GM12878 (cell line): ENCODE measurements around a stretch of chr7.

- RAMPAGE, long total RNA, result no peak
- RRBS, 2 experiments, result no CpG with 5 or more reads among the region's 7 CpGs
CAGE:
- cytosol, long polyA minus RNA, result no peak
- cytosol, long polyA plus RNA, result no peak
- long polyA plus RNA, result no peak
- nucleolus, long total RNA, result no peak
- nucleus, long polyA plus RNA, result no peak
- nucleus, long total RNA, result no peak
Observed at GRCh38 chr7:137905613-137906152, 58.9 kb upstream of the DGKI start.

DNA sequence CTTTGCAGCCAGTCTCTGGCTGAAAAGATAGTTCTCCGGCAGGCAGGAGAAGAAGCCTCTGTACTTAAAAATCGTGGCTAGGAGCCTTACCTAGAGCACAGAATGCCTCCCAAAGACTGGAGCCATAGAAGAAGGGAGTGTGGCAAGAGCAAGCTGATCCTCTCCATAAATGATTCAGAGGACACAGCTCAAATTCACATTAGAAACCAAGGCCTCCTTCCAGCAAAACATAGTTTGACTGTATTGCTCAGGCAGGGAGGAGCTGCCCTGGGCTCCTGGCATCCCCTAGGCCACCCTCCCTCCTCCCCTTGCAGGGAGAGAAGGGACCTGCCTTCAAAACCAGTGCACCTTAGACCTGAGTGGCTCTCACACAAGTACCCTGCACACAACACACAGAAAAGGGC, 64.8 kb downstream of the CREB3L2 start:
- RAMPAGE, long total RNA, result no peak
- RRBS, 2 experiments, result 92 to 98% methylated on average over 1 of the region's 2 CpGs
CAGE:
- cytosol, long polyA minus RNA, result no peak
- cytosol, long polyA plus RNA, result no peak
- long polyA plus RNA, result no peak
- nucleolus, long total RNA, result no peak
- nucleus, long polyA plus RNA, result no peak
- nucleus, long total RNA, result no peak

DNA sequence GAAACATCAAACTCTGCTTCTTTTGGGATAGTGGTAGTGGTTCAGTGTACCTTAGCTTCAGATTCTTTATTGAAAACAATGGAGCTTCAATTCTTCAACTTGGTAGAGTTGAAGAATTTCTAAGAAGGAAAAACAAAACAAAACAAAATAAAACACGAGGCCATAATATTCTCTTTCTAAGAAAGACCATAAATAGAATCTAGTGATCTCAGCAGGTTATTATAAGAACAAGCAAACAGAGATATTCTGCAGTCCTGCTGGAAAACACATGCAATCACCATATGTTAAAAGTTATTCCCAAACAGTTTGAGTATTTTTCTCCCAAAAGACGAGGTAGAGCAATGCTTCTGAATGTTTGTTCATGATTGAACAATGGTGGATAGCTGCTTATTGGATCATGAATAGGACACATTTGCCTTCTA, 59.4 kb downstream of the CREB3L2 start:
- RAMPAGE, long total RNA, result no peak
- RRBS, 2 experiments, result no CpG with 5 or more reads among the region's 2 CpGs
CAGE:
- cytosol, long polyA minus RNA, result no peak
- cytosol, long polyA plus RNA, result no peak
- long polyA plus RNA, result no peak
- nucleolus, long total RNA, result no peak
- nucleus, long polyA plus RNA, result no peak
- nucleus, long total RNA, result no peak

- RAMPAGE, long total RNA, result no peak
- RRBS, 2 experiments, result no CpG with 5 or more reads among the region's 8 CpGs
CAGE:
- cytosol, long polyA minus RNA, result no peak
- cytosol, long polyA plus RNA, result no peak
- long polyA plus RNA, result no peak
- nucleolus, long total RNA, result no peak
- nucleus, long polyA plus RNA, result no peak
- nucleus, long total RNA, result no peak
Observed at GRCh38 chr7:137943945-137944777, 57.7 kb downstream of the CREB3L2 start.

GRCh38 chr7:137975842-137976266, 26.0 kb downstream of the CREB3L2 start:
- RAMPAGE, long total RNA, result no peak
- RRBS, 2 experiments, result no CpG with 5 or more reads among the region's 1 CpG
CAGE:
- cytosol, long polyA minus RNA, result no peak
- cytosol, long polyA plus RNA, result no peak
- long polyA plus RNA, result no peak
- nucleolus, long total RNA, result no peak
- nucleus, long polyA plus RNA, result no peak
- nucleus, long total RNA, result no peak

DNA sequence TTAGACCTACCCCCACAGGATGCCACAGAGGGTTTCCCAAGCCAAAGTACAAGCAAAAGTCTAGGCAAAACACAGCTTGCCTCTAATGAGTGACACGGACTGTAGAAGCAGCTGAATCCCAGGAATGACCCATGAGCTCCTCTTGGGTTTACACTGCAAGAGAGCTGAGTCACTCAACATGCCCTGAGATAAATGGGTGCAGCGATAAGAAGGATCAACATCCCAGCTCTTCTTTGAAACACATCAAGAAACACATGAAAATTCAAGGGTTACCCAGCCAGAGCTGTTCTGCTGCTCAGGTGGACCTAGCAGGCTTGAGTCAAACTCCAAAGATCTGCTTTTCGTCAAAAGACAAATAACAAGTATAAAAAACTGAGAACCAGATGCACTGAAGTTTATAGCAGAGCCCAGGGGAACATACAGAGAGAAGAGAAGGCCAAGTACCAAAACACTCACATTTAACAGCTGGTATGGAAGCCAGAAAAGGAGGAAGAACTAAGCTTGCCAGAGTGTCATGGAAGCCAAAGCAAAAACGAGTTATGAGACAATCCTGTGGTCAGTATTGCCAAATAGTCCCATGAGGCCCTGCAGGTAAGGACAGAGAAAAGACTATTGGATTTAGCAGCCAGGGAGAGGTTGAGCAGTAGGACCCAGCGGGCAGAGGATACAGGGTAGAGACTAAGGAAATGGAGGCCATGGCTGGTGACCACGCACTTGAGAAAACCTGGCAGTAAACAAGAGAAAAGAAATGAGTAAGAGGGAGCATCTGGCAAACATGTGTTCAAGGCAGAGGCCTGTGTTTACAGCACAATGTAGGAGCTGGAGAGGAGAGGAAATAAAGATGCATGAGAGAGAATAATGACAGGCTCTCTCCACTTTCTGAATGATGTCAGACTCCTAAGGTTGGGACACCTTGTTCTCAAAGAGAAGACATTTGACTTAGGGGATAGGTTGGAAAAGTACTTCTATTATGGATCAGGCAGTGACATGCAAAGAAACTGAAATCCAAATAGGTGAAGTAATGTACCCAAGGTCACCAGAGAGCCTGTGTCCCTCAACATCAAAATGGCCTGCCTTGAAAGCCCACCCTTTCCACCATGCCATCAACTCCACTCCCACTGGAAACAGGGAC, 9.3 kb downstream of the CREB3L2 start:
- RAMPAGE, long total RNA, result no peak
- RRBS, 2 experiments, result no CpG with 5 or more reads among the region's 6 CpGs
CAGE:
- cytosol, long polyA minus RNA, result no peak
- cytosol, long polyA plus RNA, result no peak
- long polyA plus RNA, result no peak
- nucleolus, long total RNA, result no peak
- nucleus, long polyA plus RNA, result no peak
- nucleus, long total RNA, result no peak

- RAMPAGE, long total RNA, result no peak
- RRBS, 2 experiments, result no CpG with 5 or more reads among the region's 10 CpGs
CAGE:
- cytosol, long polyA minus RNA, result no peak
- cytosol, long polyA plus RNA, result no peak
- long polyA plus RNA, result no peak
- nucleolus, long total RNA, result no peak
- nucleus, long polyA plus RNA, result no peak
- nucleus, long total RNA, result no peak
Observed at GRCh38 chr7:137999838-138000751, 1.8 kb downstream of the CREB3L2 start.

GRCh38 chr7:138309037-138309284, 151.1 kb upstream of the TRIM24 start:
- RAMPAGE, long total RNA, result no peak
CAGE:
- cytosol, long polyA minus RNA, result no peak
- cytosol, long polyA plus RNA, result no peak
- long polyA plus RNA, result no peak
- nucleolus, long total RNA, result no peak
- nucleus, long polyA plus RNA, result no peak
- nucleus, long total RNA, result no peak

- RAMPAGE, long total RNA, result no peak
- RRBS, 2 experiments, result no CpG with 5 or more reads among the region's 5 CpGs
CAGE:
- cytosol, long polyA minus RNA, result no peak
- cytosol, long polyA plus RNA, result no peak
- long polyA plus RNA, result no peak
- nucleolus, long total RNA, result no peak
- nucleus, long polyA plus RNA, result no peak
- nucleus, long total RNA, result no peak
Observed at GRCh38 chr7:138886343-138886926, 88.4 kb upstream of the ATP6V0A4 start.

DNA sequence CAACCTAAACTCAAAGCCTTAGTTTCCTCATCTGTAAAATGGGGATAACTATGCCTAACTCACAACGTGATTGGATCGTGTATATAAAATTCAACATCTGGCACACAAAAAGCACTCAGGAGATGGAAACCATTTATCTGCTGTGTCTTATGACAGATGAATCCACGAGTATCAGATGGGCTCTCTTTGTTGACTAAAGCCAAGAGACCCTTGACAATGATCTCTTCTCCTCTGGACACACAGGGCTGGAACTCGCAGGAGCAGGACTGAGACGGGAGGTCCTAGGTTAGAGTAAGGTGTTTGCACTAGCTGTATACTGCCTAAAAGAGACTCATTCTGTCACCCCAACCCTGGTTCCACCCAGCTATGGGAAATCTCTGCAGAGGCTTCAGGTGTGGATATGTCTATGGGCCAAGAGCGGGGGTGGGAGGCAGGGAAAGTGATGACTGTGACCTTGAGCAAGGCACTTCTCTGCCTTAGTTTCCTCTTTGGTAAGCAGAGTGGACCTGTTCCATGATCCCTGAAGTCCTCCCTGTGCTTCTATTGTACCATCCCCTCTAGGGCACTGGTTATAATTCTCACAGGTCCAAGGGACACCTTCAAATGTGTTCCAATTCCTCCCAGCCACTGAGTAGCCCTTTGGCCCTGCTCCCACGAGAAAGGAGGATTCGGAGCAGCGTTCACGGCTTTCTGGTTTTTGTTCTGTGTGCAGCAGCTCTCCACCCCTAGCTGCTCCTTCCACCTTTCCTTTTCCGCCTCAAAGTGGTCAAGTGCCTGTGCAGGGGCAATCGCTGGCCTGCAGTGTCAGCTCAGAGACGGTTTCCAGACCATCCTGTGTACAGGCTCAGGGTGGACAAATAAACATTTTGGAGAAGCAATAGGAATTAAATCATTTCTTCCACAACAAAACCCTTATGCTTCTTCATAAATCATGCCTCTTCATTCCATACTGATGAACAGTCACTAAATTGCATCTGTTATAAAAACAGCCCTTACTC, 1.5 kb downstream of the KIAA1549 start:
- RAMPAGE, long total RNA, result no peak
- RRBS, 2 experiments, result no CpG with 5 or more reads among the region's 13 CpGs
CAGE:
- cytosol, long polyA minus RNA, result no peak
- cytosol, long polyA plus RNA, result no peak
- long polyA plus RNA, result no peak
- nucleolus, long total RNA, result no peak
- nucleus, long polyA plus RNA, result no peak
- nucleus, long total RNA, result no peak

GRCh38 chr7:138980436-138980761, 790 bp downstream of the KIAA1549 start:
- RAMPAGE, long total RNA, result no peak
- RRBS, 2 experiments, result 3% methylated on average over 4 of the region's 14 CpGs; no CpG with 5 or more reads in 1 of the 2 experiments
CAGE:
- cytosol, long polyA minus RNA, result no peak
- cytosol, long polyA plus RNA, result no peak
- long polyA plus RNA, result no peak
- nucleolus, long total RNA, result no peak
- nucleus, long polyA plus RNA, result no peak
- nucleus, long total RNA, result no peak

DNA sequence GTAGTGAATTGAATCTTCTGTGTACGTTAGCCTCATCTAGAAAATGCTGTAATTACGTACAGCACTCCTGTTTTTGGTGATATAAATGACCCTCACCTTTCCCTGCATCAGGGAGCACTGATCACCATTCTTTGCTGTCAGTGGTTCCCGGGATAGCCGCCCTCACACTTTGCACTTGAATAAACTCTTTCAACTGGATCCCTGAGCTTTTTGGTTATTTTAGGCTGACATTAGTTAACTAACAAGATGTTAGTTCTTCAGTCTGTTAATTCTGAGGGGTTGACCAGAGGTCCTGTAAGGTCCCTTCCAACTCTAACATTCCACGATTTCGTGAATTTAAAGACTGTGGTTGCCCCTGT, 693 bp upstream of the TTC26 start:
- RAMPAGE, long total RNA, result no peak
- RRBS, 2 experiments, result no CpG with 5 or more reads among the region's 6 CpGs
CAGE:
- cytosol, long polyA minus RNA, result no peak
- cytosol, long polyA plus RNA, result no peak
- long polyA plus RNA, result no peak
- nucleolus, long total RNA, result no peak
- nucleus, long polyA plus RNA, result no peak
- nucleus, long total RNA, result no peak

DNA sequence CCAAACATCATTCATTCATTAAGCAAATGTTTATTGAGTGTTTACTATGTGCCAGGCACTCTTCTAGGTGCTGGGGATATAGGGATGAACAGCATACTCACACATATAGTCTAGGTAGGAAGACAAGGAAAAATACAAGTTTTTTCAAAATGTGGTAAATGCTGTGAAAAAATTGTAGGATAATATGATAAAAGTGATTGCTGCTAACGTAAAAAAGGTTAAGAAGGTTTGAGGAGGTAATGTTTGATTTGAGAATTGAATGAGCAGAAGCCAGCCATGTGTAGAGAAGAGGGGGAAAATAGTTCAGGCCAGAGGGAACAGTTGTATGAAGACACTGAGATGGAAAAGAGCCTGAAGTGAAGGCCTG, 53.1 kb upstream of the FMC1 start:
- RAMPAGE, long total RNA, result no peak
- RRBS, 2 experiments, result no CpG with 5 or more reads among the region's 1 CpG
CAGE:
- cytosol, long polyA minus RNA, result no peak
- cytosol, long polyA plus RNA, result no peak
- long polyA plus RNA, result no peak
- nucleolus, long total RNA, result no peak
- nucleus, long polyA plus RNA, result no peak
- nucleus, long total RNA, result no peak

DNA sequence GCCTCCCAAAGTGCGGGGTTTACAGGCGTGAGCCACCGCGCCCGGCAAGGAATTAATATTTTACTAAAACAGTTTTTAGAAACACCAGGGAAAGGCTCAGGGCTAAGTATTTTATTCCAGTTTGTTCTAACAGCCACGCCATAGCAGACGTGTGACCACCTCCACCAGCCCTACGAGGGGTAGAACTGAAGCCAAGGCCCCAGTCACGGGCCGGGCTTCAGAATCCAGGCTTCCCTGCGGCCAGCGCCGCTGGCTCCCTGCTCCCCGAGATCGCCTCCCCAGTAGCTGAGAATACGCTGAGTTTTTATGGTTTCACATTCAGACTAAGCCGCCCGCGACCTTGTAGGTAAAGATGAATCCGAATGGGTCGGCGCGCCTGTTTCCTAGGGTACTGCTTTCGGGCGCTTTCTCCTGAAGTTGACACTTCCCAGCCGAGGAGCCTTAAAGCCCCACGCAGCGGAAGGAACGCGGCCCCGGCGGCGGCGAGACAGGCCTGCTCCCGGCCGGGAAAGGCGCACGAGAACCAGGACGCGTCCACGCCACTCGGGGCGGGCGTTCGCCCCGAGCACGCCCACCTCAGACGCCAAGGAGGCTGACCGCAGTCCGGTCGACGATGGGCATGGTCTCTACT, 645 bp upstream of the LUC7L2 start:
- RAMPAGE, long total RNA, result no peak
- RRBS, 2 experiments, result 2% methylated on average over 9 of the region's 52 CpGs; no CpG with 5 or more reads in 1 of the 2 experiments
CAGE:
- cytosol, long polyA minus RNA, result no peak
- cytosol, long polyA plus RNA, result no peak
- long polyA plus RNA, result no peak
- nucleolus, long total RNA, result no peak
- nucleus, long polyA plus RNA, result no peak
- nucleus, long total RNA, result no peak

DNA sequence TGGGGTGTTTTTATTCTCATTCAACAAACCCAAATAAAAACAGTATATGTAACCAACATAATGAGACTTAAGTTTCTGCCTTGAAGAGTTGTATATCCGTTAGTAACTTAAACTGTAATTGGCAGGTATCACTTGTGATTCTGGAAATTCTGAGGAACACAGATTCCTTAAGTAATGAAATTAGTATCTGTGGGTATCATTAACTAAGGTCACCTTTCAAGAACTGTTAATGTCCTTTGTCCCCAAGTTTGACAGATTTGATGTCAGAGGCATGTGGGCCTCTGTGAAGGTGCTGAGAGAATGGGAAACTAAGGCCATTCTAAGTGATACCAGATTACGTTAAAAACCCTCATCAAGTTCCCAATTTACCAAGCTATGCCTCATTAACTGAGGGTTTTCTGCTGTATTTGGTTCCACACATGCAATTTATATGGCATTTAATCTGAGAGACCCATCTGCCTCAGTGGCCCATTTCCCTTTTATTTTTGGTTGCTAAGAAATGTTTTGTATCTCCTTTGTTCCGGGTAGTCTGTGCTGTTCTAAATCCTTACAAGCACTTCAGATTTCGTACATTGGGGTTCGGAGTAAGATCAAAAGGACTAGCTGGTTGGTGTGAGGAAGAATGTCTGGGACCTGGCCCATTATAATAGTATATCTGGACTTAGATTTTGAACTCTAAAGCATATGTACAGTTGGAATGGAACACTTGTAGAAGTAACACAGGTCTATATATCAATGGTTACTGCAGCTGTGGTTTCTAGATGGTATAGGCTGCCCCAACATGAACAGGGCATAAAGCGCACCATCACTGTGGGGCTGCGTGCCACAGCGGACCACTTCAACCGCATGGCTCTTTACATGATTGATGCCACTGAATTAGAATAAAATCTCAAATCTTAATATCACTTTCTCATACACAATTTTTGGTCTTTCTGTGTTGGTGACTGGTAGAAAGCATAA, 59.8 kb downstream of the KLRG2 start:
- RAMPAGE, long total RNA, result no peak
- RRBS, 2 experiments, result no CpG with 5 or more reads among the region's 9 CpGs
CAGE:
- cytosol, long polyA minus RNA, result no peak
- cytosol, long polyA plus RNA, result no peak
- long polyA plus RNA, result no peak
- nucleolus, long total RNA, result no peak
- nucleus, long polyA plus RNA, result no peak
- nucleus, long total RNA, result no peak

DNA sequence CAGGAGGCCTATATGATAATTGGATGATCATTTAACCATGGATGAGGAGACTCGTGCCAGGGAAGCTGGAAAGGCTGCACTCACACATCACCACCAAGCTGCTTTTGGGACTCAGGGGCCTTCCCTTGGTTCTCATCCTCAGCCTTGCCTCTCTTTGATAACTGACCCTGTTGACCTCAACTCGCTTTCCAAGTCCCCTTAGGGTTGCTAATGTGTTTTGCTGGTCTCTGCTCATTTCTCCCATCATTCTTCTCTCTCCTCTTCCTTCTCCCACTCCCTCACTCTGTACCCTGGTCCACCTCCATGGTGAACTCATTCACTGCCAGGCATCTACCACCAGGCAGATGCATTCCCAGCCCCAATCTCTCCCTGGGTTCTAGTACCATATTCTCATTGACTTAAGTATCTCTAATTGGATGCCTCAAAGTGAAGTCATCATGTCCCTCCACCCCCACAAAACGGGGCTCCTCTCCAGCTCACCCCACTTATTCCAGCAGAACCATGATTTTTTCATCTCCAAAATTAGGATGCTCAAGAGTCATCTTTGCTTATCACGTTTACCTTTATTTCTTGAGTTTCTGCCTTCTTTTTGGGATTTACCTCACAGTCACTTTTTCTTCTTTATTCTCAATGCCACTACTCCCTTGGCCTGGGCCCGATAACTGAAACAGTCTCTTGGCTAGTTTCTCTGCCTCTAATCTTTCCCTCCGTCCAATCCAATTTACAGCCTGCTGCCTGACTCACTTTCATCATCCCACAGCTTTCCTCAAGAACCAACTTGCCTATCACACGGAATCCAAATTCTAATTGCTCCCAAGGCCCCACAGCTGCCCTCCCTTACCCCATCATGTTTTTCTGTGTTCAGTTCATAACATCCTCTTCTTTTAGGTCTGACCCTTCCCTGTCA, 121.7 kb downstream of the HIPK2 start:
- RAMPAGE, long total RNA, result no peak
- RRBS, 2 experiments, result no CpG with 5 or more reads among the region's 7 CpGs
CAGE:
- cytosol, long polyA minus RNA, result no peak
- cytosol, long polyA plus RNA, result no peak
- long polyA plus RNA, result no peak
- nucleolus, long total RNA, result no peak
- nucleus, long polyA plus RNA, result no peak
- nucleus, long total RNA, result no peak

DNA sequence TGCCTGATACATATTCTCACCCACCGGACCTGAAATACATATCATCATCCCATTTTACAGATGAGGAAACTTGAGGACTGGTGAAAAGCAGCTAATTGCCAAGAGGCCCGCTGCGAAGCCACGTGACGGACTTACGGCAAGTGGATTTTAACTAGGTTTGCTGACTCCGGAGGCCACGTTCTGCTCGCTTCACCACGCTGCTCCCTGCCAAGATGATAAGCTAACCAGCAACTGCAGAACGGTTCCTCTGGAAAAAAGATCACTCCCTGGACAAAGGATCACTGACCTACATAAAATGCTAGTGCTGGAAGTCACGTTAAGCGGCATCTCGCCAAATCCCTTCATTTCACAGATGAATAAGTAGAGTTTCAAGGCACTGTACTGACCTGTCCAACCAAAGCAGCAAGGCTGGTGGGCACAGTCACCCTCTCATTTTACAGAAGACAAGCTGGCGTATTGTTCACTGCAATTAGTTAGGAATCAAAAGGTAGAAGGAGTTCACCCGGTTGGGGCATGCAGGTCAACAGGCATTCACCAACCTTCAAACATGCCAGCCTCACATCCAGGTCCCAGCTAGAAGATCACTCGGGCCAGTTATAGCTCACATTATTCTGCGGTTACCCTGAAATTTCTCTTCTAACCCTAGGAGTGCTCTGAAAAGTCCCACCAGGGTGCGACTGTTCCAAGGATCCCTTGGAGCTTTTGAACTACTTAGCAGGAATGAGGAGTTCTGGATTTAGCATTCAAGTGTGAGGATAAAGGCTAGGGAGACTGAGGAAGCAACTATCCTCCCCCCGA, 33.0 kb downstream of the HIPK2 start:
- RAMPAGE, long total RNA, result no peak
- RRBS, 2 experiments, result 60% methylated on average over 1 of the region's 20 CpGs; no CpG with 5 or more reads in 1 of the 2 experiments
CAGE:
- cytosol, long polyA minus RNA, result no peak
- cytosol, long polyA plus RNA, result no peak
- long polyA plus RNA, result no peak
- nucleolus, long total RNA, result no peak
- nucleus, long polyA plus RNA, result no peak
- nucleus, long total RNA, result no peak

DNA sequence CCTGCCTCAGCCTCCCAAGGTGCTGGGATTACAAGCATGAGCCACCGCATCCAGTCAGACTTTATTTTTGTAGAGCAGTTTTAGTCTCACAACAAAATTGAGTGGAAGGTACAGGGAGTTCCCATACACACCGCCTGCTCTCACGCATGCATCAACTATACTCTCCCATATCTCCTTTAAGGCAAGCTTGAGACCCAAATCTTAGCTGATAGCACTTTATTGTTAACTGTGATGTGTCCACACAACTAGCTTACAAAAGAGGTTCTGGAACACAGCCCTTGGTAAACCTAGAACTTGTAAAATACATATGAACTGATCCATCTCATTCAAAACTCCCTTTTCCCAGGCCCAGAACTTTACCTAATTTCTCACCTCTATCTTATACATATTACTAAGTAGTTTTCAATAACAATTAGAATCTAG, 21.1 kb downstream of the HIPK2 start:
- RAMPAGE, long total RNA, result no peak
- RRBS, 2 experiments, result no CpG with 5 or more reads among the region's 3 CpGs
CAGE:
- cytosol, long polyA minus RNA, result no peak
- cytosol, long polyA plus RNA, result no peak
- long polyA plus RNA, result no peak
- nucleolus, long total RNA, result no peak
- nucleus, long polyA plus RNA, result no peak
- nucleus, long total RNA, result no peak

DNA sequence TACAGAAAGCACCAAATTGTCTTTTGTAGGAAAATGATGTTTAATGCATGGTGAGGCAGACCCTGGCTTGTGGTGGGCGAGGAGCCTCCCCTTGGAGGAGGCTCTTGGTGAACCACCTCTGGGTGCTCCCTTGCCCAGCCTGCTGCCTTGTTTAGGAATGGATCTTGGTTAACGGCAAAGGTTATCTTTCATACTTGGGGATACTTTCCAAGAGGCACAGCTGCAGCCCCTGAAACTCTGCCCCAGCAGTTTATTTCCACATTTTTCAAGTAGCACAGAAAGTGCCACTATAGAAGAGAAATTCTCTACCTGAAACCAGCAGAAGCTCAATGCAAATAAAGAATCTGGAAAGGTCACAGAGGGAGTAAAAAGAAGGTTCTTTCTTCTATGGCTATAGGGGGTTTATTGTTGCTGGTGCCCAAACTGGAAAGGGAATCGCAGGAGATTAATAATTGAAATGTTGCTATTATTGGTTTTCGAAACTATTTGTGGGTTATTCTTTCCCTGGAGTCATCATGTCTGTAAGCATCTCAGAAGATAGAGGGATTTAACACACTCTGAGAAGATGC, 4.0 kb downstream of the HIPK2 start:
- RAMPAGE, long total RNA, result no peak
- RRBS, 2 experiments, result no CpG with 5 or more reads among the region's 4 CpGs
CAGE:
- cytosol, long polyA minus RNA, result no peak
- cytosol, long polyA plus RNA, result no peak
- long polyA plus RNA, result no peak
- nucleolus, long total RNA, result no peak
- nucleus, long polyA plus RNA, result no peak
- nucleus, long total RNA, result no peak

DNA sequence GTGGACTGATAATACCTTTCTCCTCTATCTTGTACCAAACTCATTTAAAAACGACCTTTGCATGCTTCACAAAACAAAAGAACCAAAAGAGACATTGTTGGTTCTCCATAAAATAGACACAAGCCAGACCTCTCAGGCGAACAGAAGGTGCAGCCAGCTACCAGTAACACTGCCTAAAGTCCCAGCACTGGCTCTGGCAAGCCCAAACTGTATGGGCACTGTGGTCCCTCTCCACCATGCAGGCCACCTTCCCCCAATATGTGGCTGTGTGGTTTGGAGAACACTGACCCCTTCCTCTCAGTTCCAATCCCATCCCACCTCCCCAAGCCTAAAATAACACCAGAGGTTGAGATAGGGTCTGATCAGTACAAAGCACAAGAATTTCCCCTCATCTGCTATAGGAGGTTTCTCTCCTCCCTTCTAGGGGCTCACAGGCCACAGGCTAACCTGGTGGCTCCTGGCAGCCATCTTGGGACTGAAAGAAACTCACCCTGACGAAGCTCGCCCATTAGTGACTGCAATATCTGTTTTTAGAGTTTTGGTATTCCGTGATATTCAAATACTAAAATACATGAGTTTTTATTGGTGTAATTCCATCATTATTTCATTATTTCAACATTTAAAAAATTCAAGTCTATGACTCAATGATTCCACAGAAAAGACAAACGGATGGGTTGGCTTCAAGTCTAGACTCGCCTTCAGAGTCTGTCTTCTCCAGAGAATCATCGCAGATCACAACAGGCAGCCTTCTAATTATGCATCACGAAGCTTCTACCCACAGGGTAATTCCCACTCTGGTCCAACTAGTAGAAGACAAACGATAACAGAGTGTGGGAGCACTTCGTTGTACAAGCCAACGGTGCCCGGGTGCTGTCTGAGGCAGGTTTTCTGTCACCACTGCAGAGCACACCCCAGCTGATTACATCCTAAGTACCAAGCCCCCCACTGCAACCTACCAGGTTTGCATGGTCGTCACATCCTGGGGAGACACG, 29.2 kb downstream of the PARP12 start:
- RAMPAGE, long total RNA, result no peak
- RRBS, 2 experiments, result no CpG with 5 or more reads among the region's 15 CpGs
CAGE:
- cytosol, long polyA minus RNA, result no peak
- cytosol, long polyA plus RNA, result no peak
- long polyA plus RNA, result no peak
- nucleolus, long total RNA, result no peak
- nucleus, long polyA plus RNA, result no peak
- nucleus, long total RNA, result no peak